ENCODE measurements around a stretch of chr7.

DNA sequence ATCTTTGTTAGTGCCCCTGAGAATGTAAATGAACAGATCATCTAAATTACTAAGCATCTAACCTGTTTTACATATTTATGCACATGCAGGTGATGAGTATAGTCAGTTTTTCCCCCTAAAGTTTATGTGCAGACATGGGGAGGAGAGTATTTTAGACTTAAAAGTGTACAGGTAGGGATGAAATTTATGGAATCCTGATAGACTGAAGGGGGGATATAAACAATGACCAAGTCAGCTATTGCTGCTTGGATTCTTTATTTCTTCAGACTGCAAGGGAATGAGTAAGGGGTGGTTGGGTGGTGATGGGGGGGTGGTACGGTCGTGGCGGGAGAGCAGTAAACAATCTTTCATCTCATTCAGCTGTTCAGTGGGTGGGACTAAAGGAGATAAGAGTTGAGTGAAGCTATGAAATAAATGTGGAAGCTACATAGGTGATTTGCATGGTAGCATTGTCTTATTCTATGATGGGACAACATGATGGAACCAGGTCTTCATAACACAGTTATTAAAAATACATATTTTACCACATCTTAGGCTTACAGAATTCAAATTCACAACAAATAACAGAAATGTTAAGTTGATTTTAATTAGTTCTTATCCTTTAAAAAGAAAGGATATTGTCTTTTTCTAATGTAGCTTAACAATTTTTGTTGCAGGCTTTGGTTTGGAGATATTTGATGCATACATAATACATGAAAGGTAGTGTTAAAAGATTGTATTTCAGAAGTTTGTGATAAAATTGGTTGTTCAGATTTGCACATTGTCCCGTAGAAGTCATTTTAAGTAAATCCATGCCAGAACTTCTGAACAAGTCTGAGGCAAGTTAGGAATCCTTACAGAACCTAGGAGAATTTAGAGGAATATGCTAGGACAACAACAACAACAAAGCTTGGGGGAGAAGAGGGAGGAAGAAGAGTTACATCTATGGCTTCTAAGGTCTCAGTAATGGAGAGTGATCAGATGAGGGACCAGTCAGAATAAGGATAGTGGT lies 1.9 kb downstream of the SEPTIN7 start:
- PRO-cap: no peak

DNA sequence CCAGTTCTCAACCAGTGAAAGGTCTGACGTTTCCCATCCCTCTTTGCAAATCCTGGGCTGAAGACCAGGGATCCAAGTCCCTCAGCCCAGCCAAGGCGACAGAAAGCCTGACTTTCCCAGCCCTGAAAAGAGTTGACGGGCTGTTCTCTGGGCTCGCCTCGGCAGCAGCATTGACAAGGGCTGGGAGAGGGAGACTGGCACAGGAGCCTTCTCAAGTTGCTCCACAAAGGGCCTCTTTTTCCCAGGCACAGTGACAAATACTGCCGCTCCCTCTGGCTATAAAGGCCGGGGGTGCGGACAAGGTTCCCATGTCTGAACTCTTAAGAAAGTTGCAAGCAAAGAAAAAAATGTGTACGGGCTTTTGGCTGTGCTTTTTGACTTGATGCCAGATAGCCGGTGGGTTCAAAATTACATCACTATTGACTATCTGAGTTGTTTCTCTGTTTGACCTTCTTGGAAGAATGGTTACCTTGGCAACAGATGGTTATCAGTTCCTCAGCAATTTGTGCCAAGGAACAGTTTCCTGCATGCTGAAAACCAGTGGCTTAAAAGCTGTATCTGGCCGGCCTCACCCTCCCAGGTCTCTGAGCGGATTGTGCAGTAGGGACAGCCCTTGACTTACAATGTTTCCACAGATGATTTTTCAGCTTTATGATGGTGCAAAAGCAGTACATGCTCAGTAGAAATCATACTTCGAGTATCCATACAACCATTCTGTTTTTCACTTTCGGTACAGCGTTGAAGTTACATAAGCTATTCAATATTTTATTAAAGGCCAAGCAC lies 115.8 kb upstream of the EEPD1 start:
- PRO-cap: unidirectional peak, plus-strand start at position 587 of the sequence

- PRO-cap: no peak
Measured at GRCh38 chr7:36065751-36065961, 87.4 kb upstream of the EEPD1 start.

GRCh38 chr7:36126767-36127068 lies 26.3 kb upstream of the EEPD1 start:
- PRO-cap: no peak

DNA sequence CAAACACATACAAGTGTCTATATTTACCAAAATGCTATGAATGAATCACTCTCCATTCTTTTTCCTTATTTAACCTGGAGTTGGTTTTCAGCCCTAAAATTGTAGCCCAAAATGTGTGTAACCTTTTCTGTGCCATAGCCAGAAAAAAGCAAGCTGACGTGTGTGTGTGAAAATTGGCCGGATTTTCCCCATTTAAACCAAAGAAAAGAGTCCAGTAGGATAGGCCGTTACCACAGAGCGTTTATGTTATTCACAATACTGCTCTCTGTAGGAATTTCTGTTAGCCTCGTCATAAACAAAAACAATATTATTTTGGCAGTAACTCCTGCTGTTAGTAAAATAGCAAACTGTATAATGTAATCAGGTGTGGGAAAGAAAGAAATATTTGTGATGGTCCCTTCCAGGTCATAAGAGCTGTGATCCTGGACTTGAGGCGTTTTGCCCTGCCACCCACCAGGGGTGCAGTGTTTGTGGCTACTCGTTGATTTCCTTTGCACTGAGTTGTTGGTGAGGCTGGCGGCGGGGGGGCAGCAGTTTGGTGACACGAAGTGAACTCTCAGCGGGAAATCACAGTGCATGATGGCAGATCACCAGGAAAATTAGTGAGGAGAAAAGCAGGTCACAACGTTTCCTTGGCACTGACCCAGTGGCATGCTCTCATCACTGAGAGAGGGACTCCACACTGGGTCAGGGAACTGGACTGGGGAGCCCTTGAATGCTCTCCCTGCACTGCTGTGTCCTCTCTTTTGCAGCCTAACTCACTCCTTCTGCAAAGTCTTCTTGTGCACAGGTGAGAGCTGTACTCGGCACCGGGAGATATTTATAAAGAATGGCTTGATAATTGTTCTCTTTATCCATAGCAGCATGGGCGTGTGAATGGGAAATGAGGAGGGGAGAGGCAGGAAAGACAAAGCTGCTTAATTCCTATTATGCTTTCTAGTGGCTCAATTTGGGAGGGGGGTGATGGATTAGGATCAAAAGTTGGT lies 2.9 kb downstream of the EEPD1 start:
- PRO-cap: bidirectional peak, plus-strand start at position 682 of the sequence, minus-strand start at position 498 of the sequence

GRCh38 chr7:36209074-36210126 lies 56.3 kb downstream of the EEPD1 start:
- PRO-cap: no peak

DNA sequence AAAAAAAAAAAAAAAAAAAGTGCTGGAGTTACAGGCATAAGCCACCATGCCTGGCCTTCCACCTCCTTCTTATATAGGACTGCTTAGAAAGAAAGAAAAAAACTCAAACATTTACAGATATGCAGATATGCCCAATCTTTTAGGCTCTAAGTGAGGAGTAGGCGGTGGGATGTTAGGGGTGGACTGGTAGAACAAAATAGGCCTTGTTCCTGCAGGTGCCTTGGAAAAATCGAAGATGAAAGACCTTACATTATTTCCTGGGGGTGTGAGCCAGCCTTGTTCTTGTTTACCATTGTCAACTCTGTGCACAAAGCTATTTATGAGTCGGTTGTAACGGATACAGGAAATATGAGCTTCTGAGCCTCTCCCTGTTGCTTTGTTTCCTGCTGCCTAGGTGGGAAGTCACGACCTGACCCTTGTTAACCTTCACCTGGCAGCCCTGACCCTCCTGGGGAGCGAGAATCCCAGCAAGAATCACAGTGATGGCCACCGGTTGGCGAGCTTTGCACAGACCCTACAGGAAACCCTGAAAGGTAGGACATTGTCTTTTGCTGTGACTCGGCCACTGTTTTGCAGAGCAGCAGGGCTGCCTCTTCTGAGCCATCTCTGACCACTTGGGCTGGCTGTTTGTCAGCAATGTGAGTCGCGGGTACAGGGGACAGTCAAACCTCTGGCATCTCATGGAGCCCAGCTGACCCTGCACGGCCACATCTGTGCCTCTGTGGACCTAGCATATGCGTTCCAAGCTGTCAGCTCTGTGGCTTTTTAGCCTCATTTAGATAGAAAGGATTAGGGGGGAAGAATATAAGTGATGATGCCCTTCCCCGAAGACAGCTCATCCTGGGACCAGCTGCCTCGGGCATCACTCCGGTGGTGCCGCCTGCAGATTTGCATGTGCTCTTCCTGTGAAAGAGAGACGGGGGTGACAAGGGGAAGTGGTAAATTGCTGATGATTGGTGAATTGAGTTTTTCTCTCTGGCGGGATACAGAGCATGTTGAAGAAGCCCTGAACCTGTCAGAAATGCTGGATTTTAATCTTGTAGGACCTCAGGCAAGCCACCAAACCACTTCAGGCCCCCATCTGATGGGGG lies 79.5 kb downstream of the MATCAP2 start:
- PRO-cap: bidirectional peak, plus-strand start at position 565 of the sequence, minus-strand start at position 294 of the sequence

DNA sequence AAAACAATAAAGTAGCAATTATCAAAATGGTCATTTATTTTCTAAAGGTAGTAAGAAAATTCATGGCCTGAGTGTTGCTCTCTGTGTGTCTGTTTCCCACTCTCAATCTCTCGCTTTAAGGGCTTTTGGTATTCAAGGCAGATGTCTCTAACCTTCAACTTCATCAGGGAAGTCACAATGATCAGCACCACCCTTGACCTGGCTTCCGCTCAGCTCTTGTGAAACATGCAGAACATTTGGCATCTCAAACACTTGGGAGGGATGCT lies 129.9 kb downstream of the AOAH start:
- PRO-cap: no peak

DNA sequence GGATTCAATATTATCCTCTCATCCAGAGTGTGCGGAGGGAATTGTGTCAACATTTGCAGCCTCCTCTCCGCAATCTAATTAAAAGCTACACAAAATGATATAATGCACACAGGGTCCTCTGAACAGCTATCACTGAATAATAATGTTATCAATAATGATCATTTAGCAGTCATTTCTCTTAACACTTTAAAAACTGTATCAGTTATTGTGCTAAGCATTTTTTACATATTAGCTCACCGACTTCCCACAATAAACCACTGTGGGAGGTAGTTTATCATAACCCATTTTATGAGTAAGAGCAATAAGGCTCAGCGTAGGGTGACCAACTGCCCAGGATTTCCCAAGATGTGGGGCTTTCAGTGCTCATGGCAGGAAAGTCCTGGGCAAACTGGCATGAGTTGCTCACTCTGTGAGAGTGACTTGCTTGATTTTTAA lies 65.8 kb downstream of the AOAH start:
- PRO-cap: no peak

- PRO-cap: no peak
Measured at GRCh38 chr7:36686485-36686886, 37.8 kb downstream of the AOAH start.

DNA sequence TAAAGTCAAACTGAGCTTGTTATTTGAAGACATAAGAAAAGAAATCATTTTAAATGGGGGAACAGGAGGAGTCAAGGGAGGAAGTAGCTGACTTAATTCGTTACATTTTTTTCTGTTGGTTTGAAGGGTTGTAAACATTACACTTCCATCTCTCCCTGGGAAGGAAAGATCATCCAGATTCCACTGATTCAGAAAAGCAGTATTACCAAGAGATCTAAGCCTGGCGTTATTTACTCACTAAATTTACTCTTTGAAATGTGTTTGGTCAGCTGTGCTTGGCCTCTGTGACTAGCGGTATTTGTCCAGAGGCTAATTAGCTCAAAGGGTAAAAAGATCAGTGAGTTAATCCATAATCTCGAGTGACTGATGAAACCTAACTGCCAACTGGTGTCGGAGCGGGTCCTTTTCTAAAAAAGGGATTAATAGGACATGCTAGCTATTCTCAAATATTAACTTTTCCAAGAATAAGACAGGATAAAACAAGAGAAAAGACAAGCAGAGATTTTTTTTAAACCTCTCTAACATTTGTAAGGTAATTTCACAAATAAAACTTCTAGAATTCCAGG lies 247.2 kb upstream of the AOAH start:
- PRO-cap: no peak

DNA sequence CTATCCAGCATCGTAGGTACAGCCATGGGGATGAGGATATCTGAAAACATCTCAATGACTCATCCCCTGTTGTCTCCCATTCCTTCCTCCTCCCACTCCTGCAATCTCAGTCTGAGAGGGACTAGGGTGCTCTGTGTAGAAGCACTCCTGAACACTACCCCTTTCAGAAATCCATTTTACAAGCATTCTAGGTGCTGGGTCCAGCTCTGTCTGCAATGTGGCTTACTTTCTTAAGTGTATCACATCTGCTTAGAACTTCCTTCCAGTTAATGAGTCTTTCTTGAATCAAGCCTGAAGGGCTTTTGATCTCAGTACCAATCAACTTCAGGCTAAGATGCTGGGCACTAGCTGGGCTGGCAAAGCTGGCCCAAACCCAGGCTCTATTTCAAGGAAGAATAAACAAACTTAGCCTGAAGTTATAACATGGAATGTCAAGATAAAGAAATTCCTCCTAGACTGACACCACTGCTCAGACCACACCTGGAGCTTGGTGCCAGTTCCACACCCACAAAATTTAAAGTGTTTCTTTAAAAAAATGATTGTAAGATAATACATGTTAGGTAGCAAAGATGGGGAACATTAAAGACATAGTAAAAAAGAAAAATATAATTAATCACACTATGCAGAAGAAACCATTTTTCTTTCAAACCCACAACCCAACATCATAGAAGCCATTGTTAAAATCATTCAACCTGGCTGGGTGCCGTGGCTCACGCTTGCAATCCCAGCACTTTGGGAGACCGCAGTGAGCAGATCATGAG lies 270.4 kb upstream of the AOAH start:
- PRO-cap: no peak

- PRO-cap: no peak
Measured at GRCh38 chr7:37349922-37350681, 98.6 kb downstream of the ELMO1 start.

- PRO-cap: no peak
Measured at GRCh38 chr7:37617287-37618405, 65.9 kb upstream of the GPR141 start.

- PRO-cap: unidirectional peak, plus-strand start at chr7:37916512
Measured at GRCh38 chr7:37915804-37916606, 612 bp downstream of the SFRP4 start.

- PRO-cap: no peak
Measured at GRCh38 chr7:37942848-37943582, 22.6 kb downstream of the EPDR1 start.

DNA sequence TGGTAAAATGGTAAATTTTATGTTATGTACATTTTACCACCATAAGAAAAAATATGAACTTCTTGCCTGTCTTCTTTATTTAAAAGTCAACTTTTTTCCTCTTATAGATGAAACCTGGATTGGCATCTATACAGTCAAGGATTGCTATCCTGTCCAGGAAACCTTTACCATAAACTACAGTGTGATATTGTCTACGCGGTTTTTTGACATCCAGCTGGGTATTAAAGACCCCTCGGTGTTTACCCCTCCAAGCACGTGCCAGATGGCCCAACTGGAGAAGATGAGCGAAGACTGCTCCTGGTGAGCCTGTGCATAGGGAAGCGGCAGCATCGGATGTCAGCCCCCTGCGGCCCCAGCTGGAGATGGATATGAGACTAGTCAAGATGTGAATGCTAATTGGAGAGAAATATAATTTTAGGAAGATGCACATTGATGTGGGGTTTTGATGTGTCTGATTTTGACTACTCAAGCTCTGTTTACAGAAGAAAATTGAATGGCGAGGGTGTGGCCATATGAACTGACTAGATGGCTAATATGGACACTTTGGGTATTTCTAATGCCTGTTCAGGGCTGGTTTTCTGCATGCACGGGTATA lies 29.8 kb downstream of the EPDR1 start:
- PRO-cap: no peak

DNA sequence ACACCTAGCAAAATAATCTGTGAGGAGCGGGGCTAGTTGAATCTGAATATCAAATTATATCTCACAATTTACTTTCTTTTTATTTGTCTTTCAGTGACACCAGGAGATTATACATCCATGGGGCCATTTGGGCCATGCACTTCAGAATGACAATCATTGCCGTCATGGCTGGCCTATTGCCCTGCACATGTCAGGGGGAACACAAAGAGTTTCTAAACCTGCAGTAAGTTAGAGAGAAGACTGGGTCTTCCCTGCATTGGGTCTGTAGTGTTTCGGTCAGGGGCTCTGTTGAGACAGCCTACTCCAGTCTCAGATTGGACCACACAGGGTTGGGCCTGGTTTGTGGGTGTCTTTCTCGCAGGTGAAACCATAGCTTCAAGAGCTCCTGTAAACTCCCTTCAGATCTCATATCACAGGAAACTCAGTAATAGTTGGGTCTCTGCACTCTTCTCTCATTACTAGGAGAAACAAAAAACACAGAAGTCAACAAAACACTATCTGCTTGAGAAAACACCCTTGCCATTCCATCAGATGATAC lies 102.6 kb downstream of the STARD3NL start:
- PRO-cap: no peak

DNA sequence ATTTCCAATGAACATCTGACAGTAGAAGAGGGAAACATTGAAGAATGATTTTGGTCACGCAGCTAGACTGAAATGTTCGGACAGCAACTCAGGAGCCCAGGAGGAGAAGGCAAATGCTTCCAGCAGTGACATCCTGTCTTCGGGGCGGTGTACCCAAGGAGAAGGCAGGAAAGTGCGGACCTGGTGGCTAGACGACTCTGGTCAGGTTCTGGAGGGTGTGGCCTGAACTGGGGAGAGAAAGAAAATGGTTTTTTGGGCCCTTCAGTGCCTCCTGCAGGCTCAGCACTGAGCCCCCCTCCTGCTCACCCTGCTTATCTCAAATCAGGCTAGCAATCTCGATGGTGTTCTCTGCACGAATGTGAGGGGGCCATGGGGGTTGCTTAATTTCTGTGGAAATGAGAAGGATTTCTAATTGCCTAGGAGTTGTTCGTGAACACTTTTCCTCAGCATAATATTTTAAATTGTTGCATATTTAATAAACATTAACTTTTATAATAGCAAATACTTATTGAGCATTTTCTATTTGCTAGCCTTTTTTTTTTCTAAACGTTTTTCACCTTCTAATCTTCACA lies 122.2 kb downstream of the STARD3NL start:
- PRO-cap: no peak

DNA sequence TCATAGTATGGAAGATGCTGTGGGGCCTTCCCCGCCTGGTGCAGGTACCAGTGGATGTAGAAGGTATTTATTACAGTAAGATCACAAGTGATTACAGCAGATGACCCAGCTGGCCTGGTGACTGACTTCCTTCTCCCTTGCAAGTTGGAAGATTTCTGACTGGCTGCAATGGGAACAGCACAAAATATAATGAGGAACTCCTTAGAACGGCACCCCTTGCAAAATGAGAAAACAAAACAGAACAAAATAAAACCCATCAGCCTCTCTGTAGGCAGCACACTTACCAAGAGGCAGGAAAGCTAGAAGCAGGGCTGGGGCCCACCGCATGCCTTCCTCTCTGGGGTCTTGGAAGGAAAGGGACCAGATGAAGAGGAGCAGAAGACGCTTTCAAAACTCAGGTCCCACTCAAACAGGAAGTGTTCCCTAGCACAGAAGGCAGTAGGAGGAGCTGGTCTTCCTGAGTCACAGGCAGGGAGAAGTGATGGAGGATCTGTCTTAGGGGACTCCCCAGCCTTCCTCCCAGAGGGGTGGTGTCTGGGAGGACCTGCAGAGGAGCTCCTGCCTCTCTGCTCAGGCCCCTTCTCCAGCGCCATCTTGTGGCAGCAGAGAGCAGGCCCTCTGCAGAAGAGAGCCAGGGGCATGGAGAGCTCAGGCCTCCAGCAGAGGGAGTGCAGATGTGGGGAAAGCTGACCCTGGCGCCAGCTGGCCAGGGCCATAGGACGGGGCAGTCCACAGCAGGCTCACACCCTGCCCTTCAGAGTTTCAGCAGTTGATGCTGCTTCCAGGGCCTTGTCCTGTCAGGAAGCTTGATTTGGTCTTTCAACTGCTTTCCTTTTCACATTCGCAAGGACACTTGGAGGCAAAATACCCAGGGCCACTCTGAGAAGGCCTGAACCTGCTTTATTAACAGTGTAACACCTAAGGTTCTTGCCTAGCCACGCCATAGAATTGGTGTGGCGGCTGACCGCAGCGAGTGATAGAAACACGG lies 157.4 kb downstream of the STARD3NL start:
- PRO-cap: no peak